ENCODE data around the gene BEST4.

- PRO-cap, result no peak
Measured at GRCh38 chr1:43450986-43451823, 2.5 kb downstream of the HYI start.

DNA sequence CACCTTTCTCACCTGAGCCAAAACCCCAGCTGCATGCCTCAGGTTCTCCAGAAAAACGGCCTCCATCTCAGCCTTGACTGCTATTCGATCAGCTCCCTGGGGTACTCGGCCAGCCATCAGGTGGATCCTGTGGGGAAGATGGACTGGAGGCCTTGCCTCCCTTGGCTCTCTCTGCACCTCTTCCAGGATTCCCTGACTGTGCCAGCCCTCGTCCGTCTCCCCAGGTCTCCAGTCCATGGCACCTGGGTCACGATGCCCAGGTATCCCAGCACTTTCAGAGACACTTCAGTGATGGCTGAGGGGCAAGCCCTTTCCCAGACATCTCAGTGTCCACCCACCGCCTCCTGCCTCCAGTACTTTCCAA lies 1.6 kb downstream of the HYI start:
- PRO-cap, result no peak

DNA sequence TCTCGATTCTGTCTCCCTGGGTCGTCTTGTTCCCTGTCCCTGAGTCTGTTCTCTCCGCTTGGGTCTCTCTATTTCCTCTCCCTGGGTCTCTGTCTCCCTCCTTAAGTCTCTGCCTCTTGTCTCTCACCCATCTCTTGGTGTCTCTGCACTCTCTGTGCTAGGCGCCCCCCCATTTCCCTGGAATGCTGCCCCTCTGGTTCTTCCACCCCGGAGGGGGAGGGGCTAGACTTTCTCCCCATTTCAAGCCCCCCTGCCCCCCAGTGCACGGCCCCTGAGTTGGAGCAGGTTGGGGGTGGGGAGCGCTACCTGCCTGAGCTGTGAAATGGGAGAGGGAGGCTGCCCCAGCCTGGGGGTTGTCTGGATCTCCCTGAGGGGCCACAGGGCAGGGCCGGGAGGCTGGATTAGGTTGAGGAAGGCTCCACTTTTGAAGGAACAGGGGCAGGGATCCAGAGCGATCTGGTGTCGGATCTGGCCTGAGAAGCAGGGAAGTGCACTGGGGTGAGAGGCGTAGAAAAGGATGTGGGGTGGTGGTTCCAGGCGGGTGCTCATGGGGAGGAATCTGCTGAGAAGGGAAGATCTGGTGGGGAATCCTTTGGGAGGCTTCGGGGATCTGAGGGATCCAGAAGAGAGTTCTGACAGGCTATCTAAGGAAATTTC lies 1.5 kb downstream of the PTPRF start:
- PRO-cap, result bidirectional peak, plus-strand start at position 421 of the sequence, minus-strand start at position 458 of the sequence

- PRO-cap, result no peak
Measured at GRCh38 chr1:43564110-43565025, 33.7 kb downstream of the PTPRF start.

- PRO-cap, result bidirectional peak, plus-strand start at chr1:43936325, minus-strand start at chr1:43936121; bidirectional peak, plus-strand start at chr1:43936586, minus-strand start at chr1:43936528
Measured at GRCh38 chr1:43936043-43936864, 2.7 kb downstream of the ARTN start.

DNA sequence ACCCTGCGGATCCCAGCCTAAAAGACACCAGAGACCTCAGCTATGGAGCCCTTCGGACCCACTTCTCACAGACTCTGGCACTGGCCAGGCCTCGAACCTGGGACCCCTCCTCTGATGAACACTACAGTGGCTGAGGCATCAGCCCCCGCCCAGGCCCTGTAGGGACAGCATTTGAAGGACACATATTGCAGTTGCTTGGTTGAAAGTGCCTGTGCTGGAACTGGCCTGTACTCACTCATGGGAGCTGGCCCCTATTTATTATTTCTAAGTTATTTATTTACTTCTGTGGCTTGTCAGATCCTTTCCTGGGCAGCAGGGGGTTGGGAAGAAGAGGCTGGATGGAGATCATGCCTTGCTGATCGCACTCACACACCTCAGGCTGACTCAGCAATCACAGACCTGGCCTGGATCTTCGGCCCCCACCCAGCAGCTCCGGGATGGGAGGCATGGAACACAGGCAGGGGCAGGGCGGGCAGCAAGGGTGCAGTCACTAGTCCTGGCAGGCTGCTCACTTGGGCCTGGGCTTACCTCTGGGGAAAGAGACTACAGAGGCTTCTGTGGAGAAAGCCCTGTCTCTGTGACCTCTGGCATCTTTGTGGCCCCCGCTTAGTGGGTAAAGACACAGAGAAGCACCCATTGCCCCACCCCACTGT lies 3.5 kb downstream of the ARTN start:
- PRO-cap, result no peak

- PRO-cap, result no peak
Measured at GRCh38 chr1:43952649-43953421, 6.1 kb downstream of the IPO13 start.

DNA sequence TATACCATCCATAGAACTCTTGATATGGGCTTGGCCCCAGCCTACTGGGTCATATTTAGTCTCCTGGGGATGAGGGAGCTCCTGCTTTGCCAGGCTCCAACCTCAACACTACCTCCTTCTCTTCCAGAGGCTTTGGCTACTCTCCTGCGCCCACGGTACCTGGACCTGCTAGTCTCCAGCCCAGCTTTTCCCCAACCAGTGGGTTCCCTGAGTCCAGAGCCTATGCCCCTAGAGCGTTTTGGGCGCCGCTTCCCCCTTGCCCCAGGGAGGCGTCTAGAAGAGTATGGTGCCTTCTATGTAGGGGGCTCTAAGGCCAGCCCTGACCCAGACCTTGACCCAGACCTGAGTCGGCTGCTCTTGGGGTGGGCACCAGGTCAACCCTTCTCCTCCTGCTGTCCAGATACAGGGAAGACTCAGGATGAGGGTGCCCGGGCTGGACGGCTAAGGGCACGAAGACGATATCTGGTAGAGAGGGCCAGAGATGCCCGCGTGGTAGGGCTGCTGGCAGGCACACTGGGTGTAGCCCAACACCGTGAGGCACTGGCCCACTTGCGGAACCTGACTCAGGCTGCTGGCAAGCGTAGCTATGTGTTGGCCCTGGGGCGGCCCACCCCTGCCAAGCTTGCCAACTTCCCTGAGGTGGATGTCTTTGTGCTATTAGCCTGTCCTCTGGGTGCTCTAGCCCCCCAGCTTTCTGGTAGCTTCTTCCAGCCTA lies 1.6 kb downstream of the DPH2 start:
- PRO-cap, result no peak

DNA sequence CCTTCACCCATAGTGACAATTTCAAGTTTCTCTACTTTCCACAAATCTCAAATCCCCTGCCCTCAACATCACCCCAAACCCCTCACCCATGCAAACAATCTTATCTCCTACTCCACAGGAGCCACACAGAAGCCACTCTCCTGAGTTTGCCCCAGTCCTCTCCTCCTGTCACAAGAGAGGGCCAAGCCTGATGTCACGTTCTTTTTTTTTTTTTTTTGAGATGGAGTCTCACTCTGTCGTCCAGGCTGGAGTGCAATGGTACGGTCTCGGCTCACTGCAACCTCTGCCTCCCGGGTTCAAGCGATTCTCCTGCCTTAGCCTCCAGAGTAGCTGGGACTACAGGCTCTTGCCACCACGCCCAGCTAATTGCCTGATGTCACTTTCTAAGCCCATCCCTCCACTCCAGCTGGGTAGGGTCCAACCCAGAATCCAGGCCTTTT lies 20.0 kb downstream of the DMAP1 start:
- PRO-cap, result no peak

- PRO-cap, result no peak
Measured at GRCh38 chr1:44233645-44234602, 20.7 kb downstream of the DMAP1 start.

- PRO-cap, result no peak
Measured at GRCh38 chr1:44347184-44347764, 7.8 kb downstream of the ERI3 start.

DNA sequence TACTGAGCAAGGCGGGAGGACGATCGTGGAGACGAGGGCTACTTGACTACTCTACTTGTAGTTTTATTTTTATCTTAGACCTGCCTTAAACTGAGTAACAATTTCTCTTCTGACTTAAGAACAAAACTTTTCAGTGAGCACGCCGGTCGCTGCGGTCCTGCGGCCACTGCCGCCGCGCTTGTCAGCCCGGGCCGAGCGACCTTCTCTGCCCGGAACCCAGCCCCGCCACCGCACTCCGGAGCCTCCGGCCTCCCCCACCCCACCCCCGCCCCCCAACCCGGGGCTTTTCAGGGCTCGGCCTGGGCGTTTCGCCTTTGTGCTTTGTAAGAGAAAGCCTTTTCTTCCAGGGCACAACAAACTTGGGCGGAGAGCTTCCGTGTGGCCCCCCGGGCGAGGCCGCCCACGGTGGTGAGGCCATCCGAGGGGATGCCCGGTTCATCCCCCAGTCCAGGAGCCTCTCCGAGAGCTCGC lies 1.4 kb downstream of the RNF220 start:
- PRO-cap, result no peak

GRCh38 chr1:44472635-44473196 lies 67.7 kb downstream of the RNF220 start:
- PRO-cap, result no peak

DNA sequence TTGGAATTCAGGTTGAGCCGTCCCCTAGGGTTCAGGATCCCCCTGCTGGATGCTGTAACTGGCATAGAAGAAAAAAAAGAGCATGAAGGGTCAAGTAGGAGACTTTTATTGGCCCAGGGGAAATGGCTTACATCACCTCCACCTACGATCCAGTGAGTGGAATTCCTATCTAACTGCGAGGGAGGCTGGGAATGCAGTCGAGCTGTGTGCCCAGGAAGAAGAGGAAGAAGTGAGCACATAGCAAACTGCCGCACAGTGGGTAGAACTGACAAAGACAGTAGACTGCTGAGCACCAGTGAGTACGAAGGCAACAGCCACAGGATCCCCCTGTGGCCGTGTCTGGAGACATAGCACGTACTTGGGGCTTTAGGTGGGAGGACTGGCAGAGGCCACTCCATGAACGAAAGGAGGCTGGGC lies 79.1 kb downstream of the RNF220 start:
- PRO-cap, result no peak

GRCh38 chr1:44631812-44633000 lies 42.1 kb downstream of the TMEM53 start:
- PRO-cap, result bidirectional peak, plus-strand start at chr1:44632080, minus-strand start at chr1:44631922; bidirectional peak, plus-strand start at chr1:44632479, minus-strand start at chr1:44632350

DNA sequence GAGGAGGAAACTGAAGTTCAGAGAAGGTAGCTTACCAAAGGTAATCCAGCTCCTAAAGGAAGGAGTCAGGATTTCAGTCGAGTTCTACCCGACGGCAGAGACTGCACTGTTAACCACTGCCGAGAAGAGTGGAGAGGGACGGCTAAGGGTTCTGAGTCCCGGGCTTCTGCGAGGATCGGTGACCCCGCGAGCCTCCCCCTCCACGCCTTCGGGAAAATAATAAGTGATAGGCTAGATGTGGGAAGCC lies 626 bp downstream of the TMEM53 start:
- PRO-cap, result bidirectional peak, plus-strand start at position 116 of the sequence, minus-strand start at position 130 of the sequence

DNA sequence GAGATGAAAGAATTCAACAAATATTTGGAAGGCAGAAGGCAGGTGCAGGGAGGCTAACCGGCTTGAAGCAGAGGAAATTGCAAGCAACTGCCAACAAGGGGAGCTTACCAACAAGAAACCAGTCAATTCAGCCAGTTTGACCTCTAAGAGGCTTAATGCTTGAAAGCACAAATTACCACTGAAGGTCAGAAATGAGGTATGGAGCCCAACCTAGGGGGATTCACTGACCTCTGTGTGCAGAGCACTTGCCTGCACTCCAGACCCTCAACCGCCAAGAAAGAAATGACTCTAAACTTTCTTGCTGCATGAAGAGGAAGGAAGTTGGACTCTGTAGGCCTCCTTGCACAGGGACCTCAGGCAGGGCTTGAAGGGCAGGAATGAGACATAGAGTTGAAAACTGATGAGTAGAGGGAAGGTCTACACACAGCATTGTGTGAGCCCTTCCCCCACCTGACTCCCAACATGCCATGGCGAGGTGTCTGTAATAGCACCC lies 10.0 kb downstream of the ARMH1 start:
- PRO-cap, result no peak

DNA sequence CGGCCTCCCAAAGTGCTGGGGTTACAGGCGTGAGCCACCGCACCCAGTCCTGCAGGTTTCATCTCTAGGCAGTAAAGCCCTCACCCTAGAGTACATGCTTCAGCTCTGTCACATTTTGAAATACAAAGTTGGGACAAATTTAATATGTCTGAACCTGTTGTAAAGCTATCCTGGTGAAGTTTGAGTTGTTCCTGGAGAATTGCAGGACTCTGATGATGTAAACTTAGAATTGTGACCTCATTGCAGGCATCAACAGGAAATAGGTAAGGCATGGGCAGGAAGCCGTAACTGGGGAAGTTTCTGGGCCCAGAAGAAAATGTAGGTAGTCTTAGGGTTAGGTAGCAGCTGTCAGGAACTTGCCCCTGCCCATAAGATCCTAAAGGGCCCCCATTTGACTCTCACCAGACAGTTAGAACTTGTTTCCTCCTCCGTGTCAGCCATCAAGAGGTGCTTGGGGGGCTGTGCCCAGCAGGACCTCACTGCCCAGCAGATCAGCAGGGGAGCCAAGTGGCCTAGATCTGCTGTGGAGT lies 6.6 kb downstream of the KIF2C start:
- PRO-cap, result no peak

- PRO-cap, result unidirectional peak, minus-strand start at chr1:44788170
Measured at GRCh38 chr1:44787901-44788471, at the start of gene BEST4. Gene BEST4, minus strand, starts transcription at chr1:44788170.

DNA sequence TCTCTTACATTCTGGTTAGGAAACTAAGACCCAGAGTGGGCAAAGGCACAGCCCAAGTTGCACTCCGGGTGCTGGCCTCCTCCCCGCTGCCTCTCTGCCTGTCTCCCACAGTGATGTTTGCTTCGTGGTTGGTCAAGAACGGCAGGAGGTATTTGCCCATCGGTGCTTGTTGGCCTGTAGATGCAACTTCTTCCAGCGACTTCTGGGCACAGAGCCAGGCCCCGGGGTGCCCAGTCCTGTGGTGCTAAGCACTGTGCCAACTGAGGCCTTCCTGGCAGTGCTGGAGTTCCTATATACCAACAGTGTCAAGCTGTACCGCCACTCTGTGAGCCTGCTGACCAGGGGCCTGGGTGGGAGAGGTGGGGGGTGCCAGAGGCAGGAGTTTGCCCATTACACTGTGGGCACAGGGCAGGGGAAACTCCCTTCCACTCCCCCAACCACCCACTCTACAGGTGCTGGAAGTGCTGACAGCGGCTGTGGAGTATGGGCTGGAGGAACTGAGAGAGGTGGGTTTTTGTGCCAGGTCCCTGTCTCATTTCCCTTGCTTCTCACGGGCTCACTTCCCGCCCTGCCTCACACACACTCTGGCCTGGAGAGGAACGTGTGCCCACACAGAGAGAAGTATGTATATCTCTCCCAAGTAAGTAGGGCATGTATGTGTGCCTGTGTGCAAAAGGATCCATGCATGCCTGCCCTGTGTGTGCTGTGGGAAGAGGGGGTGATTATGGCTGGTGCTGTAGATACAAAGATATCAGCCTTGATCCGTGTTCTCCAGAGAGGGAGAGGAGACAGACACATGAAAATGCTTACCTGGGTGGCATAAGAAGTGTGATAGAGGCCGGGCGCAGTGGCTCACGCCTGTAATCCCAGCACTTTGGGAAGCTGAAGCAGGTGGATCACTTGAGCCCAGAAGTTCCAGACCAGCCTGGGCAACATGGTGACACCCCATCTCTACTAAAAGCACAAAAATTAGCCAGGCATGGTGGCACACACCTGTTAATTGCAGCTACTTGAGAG lies 2.1 kb downstream of the BTBD19 start:
- PRO-cap, result no peak

Measured in rectum (tissue), 1 donor.